Bronchial lymph node (tissue), 1 donor: ENCODE measurements around a stretch of chr13.

GRCh38 chr13:110890442-110891337 is 24.2 kb downstream of the ANKRD10 start:
- PRO-cap = no peak

DNA sequence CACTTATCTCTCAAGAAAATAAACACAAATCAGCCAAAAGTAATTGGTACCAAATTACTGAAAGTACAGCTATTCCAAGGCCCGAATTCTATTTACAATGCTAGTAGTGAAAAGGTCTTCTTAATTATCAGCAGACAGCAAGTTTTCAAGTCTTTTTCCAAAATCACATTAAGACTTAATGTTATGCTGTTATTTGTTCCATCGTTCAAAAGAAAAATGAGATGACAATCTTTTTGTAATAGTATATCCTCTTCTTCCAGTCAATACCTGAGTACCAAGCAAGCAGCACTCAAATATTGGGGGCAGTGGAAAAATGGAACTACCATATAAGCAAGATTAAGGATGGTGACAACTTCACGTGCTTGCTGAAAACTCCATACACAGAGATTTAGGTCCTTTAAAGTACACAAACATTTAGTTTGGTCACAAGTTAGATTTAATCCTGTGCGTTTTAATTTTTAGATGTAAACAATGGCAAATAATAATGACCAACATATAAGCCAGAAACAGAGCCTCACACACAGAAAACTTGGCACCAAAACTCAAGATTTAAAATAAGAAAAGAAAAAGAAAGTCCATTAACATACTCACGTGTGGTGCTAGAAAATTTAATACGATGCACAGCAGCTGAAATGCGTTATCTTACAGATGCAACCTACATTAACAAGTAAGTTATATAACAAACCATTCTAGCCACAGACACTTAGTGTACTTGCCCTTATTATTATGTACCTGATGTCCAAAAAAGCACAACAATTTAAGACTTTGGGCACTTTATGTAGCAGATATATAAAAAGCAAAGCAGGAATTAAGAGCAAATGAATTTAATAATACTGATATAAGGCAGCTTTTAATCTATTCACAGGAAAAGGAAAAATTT is 11.7 kb downstream of the ANKRD10 start:
- PRO-cap = no peak

GRCh38 chr13:111005886-111007336 is 91.5 kb upstream of the ANKRD10 start:
- PRO-cap = bidirectional peak, plus-strand start at chr13:111006610, minus-strand start at chr13:111006289; bidirectional peak, plus-strand start at chr13:111007013, minus-strand start at chr13:111006938

GRCh38 chr13:111043543-111043846 is 71.6 kb upstream of the ARHGEF7 start:
- PRO-cap = unidirectional peak, minus-strand start at chr13:111043633

GRCh38 chr13:111046439-111047296 is 68.4 kb upstream of the ARHGEF7 start:
- PRO-cap = no peak

DNA sequence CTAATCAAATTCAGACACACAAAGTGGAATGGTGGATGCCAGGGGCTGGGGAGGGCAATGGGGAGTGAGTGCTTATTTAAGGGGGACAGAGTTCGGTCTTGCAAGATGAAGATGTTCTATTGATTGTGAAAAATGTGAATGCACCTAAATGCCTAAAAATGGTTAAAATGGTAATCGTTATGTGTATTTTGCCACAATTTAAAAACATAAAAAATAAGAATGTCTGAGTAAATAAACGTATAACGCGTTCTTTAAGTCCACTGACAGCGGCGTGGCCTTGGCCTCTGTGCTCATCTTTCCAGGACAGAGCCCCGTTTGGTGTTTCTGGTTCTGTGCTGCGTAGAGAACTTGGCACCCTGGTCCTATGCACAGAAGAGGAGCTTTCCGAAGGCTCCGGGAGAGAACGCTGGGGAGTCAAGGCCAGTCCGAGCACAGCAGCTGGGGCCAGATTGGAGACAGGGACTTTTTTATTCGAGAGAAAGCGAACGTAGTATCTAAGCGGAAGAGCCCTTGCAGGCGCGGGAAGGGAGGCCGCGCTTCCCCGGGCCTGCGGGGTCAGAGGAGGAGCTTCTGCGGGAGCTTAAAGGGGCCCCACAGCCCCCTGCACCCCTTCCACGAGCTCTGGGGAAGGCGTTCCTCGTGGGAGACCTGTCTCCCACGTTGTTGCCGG is 48.7 kb upstream of the ARHGEF7 start:
- PRO-cap = no peak

DNA sequence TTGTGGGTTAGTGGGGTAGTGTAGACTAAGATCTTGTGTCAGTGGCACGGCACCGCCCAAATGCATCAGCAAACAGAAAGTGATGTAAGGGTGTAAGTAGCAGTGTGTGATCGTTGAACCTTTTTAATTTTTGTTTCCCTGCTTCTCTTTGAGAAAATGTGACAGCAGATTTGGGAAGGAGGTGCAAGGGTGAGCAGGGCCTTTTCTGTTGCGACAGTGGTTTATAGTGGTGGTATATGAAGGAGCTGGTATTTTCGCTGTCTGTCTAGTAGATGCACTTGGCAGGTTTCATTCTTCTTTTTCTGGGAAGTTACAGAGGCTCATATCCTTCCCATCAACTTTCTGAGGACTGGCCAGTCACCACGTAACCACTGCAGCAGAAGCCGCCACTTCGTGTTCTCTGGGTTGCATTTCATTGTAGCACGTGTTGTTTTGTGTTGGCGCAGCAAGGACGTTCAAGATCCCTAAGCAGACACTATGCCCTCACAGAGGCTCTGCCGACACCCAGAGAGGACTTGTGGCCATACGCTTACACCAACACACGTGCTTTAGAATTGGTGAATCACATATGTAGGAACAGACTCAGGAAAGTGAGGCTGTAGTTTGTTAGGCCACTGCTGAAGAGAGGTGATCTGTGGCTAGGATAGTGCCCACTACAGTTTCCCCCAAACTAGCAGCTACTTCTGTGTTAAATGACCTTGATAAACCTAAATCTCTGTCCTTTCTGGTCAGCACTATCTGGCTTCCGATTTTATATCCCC is 42.2 kb upstream of the TEX29 start:
- PRO-cap = no peak

DNA sequence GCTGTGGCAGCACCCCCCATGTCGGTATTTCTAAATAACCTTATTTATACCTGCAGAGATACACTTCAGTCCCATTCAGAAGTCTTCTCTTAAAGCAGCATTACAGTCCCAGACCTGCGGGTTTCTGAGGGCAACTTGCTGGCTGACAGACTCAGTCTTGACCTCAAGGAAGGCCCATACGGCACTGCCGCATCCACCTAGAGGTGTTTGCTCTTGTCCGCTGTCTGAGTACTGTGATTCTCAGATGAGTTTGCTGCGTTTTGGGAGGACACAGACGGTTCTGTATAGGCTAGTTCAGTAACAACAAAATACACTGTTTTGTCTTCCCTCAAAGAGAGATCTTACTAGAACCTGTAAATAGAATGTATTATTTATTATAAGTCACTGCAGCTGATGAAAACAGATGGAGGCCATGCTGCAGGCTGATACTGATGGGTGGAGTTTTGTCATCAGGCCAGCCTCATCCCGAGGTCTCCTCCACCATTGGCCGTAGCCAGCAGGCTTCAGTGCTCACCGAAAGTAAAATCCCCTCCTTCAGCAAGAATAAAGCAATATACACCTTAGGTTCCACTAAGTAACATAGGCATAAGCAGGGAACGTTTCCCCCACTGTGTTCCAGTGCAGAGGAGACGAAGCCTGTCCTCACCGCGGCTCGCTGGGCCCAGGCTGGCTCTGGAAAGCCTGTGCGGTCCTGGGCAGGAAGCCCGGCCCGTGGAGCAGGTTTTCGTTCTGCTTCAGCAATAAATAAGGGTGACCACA is 16.6 kb upstream of the TEX29 start:
- PRO-cap = no peak

DNA sequence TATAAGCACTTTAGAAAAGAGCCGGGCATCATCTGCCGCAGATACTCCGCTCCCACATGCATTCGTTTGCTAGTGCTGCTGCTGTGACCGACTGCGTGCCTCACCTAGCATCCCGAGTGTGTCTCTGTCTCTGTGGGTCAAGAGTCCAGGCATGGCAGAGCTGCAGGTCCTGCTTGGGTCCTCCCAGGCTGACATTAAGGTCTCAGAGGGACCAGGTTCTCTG is 7.9 kb upstream of the TEX29 start:
- PRO-cap = no peak

DNA sequence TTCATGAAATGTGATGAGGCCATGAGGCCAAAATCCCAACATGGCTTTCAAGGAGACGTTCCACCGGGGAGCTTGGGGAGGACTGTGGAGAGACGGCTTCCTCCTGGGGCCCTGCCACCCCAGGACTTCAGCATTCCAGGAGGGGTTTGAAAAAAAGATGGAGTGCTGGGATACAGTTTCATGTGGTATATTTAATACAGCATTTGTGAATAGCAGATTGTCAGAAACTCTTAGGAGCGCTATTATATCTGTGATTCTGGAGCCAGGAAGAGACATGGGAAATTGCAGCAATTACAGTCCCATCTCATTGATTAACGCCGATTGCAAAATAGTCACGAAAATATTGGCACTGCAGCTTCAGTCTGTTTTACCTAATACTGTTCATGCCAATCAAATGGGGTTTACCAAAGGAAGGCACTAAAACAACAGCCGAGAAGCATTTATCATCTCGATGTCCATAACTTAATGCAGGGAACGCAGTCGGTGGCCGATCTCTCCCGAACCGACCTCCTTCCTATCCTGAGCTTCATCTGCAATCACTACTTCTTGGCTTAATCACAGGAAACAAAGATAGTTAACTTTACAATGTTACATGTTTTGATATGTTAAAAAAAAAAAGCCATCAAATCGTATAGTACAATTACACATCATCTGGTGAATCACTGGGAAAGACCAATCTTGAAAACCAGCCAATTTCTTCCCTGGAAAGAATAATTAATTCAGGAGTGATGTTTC is 295.8 kb downstream of the TEX29 start:
- PRO-cap = no peak

GRCh38 chr13:111658149-111658552 is 337.7 kb downstream of the TEX29 start:
- PRO-cap = no peak

- PRO-cap = no peak
Measured at GRCh38 chr13:112067748-112068342, 896 bp downstream of the SOX1 start.

GRCh38 chr13:112161912-112162285 is 95.0 kb downstream of the SOX1 start:
- PRO-cap = no peak

GRCh38 chr13:112474780-112475234 is 98.7 kb downstream of the SPACA7 start:
- PRO-cap = no peak

DNA sequence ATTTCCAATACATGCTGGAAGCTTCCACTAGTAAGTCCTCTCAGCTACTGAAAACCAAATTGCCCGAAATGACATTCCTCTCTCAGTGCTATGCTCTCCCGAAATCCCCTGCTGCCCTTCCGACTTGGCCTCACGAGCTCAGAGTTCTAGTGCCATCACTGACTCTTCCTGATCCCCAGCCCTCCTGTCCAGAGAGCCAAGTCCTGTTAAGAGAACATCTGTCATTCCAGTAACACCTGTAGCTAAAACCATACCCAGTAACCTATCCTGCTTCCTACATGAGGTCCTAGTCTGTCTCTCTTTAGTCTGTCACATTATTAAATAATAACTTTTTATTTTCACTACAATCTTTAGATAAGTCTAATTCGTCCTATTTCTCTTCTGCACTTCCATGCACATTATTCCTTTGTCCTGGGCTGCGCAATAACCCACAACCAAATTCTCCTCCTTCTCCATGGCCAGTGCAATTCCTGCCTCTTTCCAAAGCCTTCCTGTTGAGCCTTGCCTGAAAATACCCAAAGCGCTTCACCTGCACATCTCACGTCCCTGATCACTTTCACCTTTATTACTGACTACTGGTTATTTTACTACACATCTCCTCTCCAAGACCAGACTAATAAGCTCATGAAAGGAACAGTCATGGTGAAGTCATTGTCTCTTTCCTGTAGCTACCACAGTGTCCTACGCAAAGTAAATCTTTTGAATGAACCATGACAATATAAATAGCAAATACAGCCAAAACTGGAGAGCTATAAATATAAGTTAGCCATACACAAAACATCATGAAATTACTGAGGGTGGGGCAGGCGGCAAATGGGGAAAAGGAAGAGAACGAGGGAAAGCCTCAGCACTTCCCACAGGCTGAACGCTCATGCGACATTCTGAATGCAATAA is 62.9 kb downstream of the TUBGCP3 start:
- PRO-cap = no peak

- PRO-cap = no peak
Measured at GRCh38 chr13:112527783-112528418, 60.1 kb downstream of the TUBGCP3 start.

- PRO-cap = no peak
Measured at GRCh38 chr13:112528705-112529453, 59.1 kb downstream of the TUBGCP3 start.

GRCh38 chr13:112583469-112584025 is 4.4 kb downstream of the TUBGCP3 start:
- PRO-cap = bidirectional peak, plus-strand start at chr13:112583828, minus-strand start at chr13:112583690

- PRO-cap = no peak
Measured at GRCh38 chr13:112796149-112796757, 106.4 kb downstream of the ATP11A start.

DNA sequence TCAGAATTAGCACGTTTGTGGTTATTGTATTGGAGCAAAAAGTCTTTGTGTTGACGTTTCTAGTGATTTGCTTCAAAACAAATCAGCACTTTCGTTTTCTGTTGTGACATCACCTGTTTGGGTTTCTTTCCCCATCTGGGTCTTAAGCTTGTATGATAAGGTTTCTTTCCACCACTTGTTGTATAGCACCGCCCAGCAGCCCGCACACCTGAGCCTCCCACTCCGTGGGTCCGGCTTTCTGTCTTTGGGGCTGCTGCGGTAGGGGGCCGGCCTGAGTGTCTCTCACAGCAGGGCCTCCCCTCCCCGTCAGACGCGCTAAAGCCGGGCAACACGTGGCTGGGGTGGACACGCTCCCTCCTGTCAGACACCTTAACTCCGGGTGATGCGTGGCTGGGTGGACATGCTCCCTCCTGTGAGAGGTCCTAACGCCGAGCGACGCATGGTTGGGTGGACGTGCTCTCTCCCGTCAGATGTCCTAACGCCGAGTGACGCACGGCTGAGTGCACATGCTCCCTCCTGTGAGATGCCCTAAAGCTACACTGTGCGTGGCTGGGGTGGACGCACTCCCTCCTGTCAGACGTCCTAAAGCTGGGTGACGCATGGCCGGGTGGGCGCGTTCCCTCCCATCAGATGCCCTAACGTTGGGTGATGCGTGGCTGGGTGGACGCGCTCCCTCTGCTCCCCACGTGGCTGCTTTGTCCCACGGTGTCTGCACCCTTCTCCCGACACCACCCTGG is 126.2 kb upstream of the MCF2L start:
- PRO-cap = no peak